OCI-LY7 (cell line): ENCODE measurements around a stretch of chr14.

DNA sequence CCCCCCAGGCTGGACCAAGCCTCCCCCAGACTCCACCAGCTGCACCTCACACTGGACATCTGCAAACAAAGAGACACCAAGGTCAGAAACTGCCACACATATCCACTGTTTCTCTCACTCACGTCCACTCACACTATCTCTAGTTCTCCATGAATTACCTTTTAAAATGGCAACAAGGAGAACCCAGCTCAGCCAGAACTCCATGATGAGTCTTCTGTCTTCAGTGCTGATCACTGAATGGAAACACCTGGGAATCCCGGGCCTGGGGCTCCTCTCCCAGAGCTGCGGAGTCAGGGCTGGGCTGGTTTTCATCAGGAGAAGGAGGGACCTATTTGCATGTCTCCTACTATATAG, 562.0 kb downstream of the TMEM121 start:
- PRO-cap = no peak
- RAMPAGE, long total RNA = no peak

GRCh38 chr14:106204136-106204815, 677.9 kb downstream of the TMEM121 start:
- PRO-cap = no peak
- RAMPAGE, long total RNA = no peak